Endothelial cell (in vitro differentiated cells): ENCODE measurements around a stretch of chr2.

- PRO-cap: no peak
Observed at GRCh38 chr2:234252674-234253156, 202.2 kb downstream of the SPP2 start.

DNA sequence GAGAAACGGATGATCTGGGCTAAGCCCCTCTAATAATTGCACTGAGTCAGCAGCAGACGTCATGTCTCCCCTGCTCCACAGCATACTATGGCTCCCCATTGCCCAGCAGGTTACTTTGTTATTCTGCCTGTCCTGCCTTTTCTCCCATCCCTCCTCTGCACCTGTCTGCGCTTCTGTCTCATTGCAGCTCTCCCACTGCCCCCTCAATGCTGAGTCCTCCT is 39.4 kb upstream of the ARL4C start:
- PRO-cap: no peak

DNA sequence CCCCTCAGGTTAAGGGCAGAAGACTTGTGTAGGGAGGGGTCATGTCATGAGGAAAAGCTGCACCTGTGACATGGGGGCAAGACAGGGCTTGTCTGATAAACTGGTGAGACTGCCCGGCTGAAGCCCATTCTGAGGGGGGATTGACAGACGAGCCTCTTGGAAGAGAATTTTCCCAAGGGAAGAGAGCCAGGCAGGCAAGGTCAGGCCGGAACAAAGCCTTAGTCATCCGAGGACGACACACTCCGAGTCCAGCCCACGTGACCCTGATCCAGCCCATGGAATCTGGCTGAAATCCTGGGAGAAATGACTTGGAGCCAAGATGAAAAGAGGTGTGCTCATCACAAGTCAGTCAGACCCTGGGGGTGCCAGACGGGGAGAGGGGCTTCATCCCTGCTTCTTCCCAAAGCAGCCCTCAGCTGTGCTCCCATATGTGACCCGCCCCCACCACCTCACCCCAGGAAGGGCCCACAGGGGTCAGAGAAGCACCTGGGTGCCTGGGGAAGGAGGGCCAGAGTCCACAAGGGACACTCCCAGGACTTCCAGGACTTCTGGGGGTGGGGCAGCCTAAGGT is 88.4 kb upstream of the SH3BP4 start:
- PRO-cap: no peak

GRCh38 chr2:234977244-234977680 is 25.4 kb downstream of the SH3BP4 start:
- PRO-cap: no peak

DNA sequence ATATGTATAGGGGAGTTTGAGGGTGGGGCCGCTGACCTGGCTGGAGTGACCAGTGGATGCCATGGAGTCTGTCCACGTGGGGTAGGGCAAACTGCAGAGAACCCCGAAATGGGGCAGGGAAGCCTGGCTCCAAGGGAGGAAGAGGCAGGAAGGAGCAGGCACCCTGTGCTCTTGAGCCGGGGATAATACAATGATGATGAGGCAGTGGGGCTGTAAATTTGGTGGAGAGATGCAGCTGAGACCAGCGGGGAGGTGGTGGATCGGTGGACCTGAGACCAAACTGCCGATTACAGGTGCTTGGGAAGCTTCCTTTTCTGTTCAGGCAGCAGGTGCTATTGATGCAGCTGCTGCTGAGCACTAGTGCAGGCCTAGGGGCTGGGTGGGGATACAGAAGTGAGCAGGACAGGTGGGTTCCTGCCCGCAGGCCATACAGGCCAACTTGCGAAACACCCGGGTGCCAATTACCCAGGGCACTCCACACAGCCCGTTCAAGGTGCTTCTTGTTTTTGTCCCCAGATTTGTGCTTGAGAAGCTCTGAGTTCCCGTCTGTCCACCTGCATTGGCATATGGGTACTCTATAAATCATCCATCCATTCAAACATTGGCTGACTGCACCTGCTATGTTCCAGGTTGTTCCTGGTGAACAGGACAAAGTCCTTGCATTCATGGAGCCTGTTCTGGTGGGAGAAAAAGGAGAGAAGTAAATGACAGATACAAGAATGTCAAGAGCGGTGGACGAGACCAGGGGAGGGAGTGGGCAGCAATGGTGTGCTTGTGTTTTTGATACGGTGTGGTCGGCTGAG is 31.1 kb downstream of the SH3BP4 start:
- PRO-cap: no peak

DNA sequence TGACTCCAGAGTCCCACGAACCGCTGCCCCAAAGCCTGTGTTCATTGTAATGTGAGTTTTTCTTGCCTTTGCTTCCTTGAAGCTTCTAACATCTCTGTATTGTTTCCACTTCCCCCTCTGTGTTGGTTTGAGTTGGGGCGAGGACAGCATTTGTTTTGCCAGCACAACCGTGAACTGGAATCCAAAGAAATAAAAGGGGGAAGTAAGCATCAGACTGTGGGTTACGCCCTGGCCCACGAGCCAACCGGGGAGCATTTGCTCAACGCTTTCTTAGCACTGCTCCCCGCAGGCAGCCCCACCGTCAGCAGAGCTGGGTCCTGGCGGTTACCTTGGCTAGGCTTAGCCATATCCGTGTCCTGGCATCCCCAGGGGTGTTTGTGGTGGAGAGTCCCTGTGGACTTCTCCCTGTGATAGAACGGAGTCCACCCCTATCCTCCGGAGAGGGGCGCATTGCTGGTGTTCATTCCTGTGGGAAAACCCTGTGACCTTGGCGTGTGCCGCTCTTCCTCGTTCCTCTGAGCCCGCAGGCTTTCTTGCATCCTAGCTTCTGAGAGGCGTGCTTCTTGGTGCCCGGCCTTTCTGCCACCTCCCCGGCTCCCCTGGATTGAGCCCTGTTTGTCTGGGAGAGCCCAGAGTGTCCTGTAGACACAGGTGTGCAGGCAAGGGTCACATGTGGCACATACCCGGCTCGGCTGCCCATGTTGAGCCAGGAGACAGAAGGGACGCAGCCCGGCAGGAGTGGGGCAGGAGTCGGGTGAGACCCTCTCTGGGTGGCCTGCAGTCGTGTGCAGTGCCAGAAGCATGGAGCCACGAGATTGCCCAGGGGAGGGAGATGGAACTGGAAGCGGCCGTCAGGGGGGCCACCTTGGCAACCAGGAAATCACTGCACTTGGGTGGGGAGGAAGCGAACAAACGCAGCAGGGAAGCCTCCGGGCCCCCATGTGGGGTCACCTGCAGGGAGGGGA is 92.5 kb downstream of the SH3BP4 start:
- PRO-cap: no peak

DNA sequence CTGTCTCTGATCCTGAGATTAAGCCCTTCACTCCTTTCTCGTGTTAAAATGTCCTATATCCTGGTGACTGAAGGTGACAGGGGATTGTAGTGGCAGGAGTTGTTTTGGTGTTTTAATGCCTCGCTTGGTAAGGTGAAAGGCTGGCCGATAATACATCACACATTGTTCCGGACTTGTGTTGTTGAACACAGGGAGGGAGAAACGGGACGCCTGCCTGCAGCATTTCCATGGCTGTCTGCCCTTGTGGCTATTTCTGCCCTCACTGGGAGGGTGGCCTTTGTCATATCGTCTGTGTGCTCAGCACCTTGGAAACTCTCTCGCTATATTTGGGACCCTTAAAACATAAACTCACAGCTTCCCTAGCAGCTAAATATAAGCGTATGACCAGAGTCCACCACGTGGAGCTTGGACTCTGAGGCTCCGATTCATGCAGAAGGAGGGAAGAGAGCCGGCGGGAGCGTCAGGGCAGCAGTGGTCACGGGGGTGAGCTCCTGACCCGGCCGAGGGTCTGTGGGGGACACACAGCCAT is 111.6 kb downstream of the SH3BP4 start:
- PRO-cap: no peak

DNA sequence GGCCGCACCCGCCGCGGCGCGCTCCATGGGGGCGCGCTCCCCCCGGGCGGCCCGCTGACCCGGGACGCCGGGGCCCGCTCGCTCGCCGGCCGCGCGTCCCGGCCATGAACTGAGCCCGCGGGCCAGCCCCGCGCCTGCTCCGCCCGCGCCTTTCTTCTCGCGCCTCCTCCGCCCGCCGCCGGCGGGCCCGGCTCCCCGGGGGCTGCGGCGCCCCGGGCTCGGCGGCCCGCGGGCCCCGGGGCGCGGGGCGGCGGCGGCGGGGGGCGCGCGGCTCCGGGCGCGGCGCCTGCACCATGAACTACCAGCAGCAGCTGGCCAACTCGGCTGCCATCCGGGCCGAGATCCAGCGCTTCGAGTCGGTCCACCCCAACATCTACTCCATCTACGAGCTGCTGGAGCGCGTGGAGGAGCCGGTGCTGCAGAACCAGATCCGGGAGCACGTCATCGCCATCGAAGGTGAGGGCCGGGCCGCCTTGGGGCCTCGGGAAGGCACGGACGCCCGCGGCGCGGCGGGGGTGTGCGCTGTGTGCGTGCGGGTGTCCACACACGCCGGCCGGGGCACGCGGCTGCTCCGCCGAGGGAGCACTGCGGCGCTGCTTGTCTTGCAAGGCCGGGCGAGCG is 661 bp downstream of the AGAP1 start:
- PRO-cap: bidirectional peak, plus-strand start at position 413 of the sequence, minus-strand start at position 111 of the sequence

DNA sequence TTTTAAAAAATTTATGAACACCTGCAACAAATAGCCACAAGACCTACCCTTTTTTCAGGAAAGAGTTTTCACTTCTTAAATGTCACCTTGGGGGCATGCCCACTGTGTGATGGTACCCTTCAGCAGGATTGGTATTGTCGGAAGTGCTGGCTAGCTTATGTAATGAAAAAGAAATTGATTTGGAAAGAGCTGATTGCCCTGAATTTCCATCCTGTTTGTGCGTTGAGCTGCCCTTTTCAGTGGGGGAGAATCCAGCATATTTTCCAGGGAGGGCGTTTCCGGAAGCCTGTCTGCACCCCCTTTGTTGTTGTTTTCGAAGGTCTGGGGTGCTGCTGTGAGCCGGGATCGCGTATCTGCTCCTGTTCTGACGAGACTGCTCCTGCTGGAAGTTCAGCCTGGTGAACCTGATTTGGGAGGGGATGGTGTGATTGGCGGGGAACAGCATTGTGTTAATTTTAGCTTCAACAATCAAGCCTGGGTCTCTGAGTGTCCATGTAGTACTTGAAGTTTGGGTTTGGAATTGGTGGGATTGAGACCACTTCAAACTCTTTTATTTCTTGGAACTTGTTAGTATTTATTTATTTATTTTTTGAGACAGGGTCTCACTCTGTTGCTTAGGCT is 9.3 kb downstream of the AGAP1 start:
- PRO-cap: no peak

DNA sequence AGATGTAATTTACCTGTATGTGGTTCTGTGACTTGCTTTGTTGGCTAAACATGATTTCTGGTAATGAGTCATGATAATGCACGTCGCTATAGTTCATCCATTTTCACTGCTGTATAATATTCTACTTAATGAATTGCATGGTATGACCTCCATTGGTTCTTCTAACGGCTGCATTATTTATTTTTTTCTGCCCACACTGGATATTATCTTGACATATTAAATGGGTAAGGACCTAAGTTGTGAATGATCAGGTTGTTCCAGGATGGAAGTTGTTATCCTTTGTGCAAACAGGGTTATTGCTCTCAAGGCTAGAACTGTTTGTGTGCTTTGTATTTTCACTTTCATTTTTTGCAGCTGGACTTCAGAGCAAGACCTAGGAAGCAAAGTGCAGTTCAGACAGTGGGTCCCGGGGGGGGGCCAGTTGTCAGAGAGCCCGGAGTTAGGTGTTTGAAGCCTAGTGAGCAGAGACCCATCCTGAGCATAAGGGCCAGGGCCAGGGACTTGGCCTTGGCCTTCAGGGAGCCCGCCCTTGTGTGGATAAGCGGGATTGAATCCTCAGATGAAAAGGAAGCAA is 48.1 kb downstream of the AGAP1 start:
- PRO-cap: no peak

- PRO-cap: no peak
Observed at GRCh38 chr2:235576976-235578207, 83.5 kb downstream of the AGAP1 start.

- PRO-cap: no peak
Observed at GRCh38 chr2:235588443-235589217, 94.8 kb downstream of the AGAP1 start.

GRCh38 chr2:235596747-235597353 is 103.0 kb downstream of the AGAP1 start:
- PRO-cap: no peak

GRCh38 chr2:235692539-235693230 is 198.8 kb downstream of the AGAP1 start:
- PRO-cap: no peak

DNA sequence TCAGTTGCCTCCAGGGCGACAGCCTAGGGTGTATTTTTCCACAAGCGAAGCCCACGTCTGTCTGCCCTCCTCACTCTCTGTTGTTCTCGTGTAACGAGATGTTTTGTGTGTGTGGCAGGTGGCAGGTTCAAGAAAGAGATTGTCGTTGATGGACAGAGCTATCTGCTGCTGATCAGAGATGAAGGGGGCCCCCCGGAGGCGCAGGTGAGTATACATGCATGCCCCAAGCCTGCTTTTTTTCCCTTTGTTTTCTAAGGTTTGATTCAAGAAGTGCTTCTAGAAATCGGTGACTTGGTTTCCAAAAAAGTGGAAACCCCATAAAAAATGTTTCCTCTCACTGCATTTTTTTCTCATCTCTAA is 247.0 kb downstream of the AGAP1 start:
- PRO-cap: no peak

DNA sequence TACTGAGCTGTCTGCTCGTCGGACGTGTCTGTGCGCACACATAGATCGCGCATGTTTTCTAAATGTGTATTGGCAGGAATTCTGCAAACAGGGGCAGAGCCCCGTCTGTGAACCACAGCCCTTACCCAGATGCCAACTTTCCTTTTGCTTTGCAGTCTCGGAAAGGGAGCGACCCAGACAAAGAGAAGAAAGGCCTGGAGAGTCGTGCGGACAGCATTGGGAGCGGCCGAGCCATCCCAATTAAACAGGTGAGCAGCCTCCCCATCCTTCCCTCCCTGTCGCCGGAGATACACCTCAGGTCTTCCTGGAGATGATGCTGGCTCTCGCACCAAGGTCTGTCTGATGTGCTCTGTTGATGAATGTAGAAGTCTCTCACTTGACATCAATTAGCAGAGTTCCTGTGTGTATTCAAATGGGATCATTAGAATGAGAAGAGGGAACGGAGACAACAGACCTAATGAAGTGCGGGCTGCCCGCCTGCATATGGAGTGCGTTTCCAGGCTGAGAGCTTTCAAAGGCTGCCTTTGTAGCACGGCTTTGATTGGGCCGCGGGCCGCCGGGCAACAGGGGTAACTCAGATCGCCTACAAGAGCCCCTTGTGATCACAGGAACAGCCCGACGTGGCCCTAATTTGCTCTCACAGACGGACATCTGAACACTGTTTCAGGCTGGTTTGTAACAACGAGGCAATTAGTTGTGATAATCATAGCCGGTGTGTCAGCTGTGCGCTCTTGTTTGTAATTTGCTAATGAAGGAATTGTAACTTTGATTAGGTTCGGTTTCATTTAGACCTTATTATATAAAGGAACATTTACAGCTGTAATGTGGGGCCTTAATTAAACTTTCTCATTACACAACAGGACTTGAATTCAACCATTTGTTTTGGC is 313.5 kb downstream of the AGAP1 start:
- PRO-cap: no peak

GRCh38 chr2:235940248-235940934 is 227.8 kb downstream of the GBX2 start:
- PRO-cap: no peak

- PRO-cap: no peak
Observed at GRCh38 chr2:236036493-236036754, 131.8 kb downstream of the GBX2 start.

DNA sequence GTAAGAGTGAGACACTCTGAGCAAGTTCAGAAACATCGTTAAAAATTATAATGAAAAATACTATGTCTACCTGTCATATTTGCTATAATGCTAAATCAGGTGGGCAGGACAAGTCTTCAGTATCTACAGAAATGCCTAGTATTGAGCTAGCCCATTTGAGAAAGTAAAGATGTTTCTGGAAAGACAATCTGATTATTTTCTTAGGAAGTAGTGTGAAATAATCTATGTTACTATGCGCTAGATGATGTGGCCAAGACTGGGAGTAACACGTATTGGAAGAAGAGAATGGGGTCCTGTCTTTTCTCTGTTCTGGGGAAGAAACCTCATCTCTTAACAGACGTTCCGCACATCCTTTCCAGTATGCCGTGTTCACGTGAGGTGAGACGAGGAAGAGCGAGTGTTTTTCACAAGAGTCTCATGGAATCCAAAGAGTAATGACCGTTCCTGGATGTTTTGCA is 100.8 kb downstream of the GBX2 start:
- PRO-cap: no peak

DNA sequence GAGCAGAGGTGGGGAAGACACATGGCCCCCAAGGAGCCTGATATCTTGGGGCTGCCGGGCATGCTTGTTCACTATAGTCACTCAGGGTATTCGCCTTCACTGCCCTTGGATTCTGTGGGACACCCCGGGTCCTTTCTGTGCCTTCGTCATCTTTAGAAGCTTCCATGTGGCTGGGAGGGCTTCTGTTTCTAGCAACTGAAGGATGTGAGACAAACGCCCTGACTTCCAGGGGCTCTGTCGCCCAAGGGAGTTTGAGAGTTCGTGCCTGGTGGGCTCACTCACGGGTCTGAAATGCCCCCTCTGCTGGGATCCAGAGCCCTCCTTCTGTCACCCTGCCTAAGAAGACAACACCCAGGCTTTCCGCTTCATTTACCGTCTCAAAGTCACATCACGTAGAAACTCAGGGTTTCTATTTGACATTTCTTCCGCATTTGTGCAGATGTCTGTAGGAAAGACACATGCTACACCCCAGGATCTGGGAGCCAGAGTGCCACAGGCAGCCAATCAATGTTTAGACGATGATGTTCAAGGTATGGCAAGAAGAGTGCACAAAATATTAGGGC is 24.5 kb upstream of the ACKR3 start:
- PRO-cap: no peak